B cell (primary cell): ENCODE results near the genes FASTKD3, TAS2R1 and CCT5.

DNA sequence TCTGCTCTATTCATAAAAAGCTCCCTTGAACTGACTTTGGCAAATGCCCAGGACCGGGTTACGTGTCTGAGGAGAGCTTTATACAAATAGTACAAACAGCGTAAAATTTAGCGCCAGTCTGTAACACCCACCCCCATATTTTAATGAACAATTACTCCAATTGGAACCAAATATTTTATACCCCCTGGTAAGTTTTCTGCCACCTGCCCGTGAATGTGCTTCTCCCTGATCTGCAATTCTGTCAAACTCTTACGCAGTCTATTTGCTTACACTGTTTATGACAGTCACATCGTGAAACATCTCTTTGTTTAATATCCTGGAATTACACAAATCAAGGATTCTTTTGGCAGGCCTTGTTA lies 145.5 kb downstream of the IRX1 start:
- PRO-cap, result no peak
- CAGE, long polyA plus RNA, result no peak

DNA sequence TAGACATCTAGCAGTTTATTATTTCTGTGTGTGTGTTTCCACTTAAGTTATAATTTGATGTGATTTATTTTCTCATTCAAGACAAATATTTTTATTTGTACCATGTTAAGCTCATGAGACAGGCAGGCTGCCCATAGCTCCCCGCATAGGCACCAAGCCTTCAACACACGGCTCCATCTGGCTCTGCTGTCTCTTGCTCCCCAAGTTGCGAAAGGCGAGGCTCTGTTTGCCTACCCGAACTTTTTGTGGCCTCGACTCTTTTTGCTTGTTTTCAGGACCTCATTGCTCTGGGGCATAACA lies 239.0 kb upstream of the ADAMTS16 start:
- PRO-cap, result no peak
- CAGE, long polyA plus RNA, result no peak

GRCh38 chr5:4901859-4902401 lies 238.2 kb upstream of the ADAMTS16 start:
- PRO-cap, result no peak
- CAGE, long polyA plus RNA, result no peak

DNA sequence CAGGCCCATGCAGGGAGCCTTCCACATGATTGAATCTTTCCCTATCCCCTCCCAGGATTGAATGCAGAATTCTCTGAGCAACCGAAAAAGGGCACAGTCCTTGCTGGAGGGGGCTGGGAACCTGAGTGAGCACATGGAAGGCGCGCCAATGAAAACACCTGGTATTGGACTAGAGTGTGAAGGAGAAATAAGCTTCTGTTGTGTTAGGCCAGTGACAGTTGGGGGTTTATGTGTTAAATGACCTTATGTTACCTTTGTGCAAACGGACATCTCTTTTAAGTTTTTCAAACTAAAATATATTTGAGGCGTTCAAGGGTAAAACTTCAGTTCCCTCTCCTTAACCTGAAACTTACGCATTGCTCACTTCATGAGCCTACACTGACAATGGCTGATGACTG lies 147.9 kb upstream of the ADAMTS16 start:
- PRO-cap, result no peak
- CAGE, long polyA plus RNA, result no peak

GRCh38 chr5:6332738-6333165 lies 45.6 kb downstream of the MED10 start:
- PRO-cap, result no peak
- CAGE, long polyA plus RNA, result no peak

GRCh38 chr5:6585145-6585596 lies 47.7 kb downstream of the NSUN2 start:
- PRO-cap, result no peak
- CAGE, long polyA plus RNA, result no peak

DNA sequence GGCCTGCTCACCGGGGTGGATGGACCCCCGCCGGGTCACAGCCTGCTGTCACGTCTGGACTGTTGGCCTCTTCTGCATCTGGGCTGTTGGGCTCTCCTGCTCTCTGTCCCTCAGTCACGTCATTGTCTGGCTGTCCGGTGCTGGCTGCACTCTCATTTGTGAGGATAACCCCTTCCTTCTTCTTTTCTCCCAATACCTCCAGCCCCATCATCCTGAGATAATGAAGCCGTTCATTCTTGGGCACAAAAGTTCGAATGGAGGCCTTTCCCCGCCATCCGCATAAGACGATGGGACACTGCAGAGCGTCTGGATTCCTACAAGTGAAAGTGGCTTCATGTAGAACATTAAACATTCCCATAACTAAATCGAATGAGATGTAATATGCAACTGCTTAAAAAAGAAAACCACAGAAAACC lies 32.9 kb downstream of the NSUN2 start:
- PRO-cap, result no peak
- CAGE, long polyA plus RNA, result no peak

DNA sequence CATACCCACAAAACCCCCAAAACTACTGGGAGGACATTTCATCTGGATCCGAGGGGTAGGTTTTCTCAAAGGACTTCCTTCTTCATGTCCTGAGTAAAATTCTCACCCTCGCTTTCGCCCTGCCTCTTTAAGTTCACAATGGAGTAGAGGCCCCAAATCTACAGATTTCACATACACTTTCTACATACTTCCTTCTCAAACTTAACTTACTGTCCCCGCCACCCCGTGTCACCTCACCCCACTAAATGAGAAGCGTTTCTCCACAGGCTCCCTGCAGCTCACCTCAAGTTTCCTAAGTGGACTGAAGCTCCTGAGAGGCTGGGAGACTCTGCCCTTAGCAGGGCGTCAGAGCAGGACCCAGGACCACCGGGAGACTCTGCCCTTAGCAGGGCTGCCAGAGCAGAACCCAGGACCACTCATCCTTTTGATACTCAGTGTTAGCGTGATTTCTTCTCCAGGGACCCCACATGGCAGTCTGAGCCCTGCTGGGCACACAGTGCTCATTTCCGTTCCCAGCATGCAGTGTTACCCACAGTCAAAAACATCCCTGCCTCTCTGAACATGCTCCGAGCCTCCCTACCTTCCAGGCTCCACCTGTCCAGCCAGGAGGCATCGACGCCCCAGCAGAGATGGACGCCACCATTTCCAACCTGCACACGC lies 32.4 kb downstream of the NSUN2 start:
- PRO-cap, result no peak
- CAGE, long polyA plus RNA, result no peak

- PRO-cap, result no peak
- CAGE, long polyA plus RNA, result no peak
Observed at GRCh38 chr5:6748017-6748734, 34.9 kb downstream of the TENT4A start.

GRCh38 chr5:6749746-6750625 lies 36.8 kb downstream of the TENT4A start:
- PRO-cap, result no peak
- CAGE, long polyA plus RNA, result no peak

DNA sequence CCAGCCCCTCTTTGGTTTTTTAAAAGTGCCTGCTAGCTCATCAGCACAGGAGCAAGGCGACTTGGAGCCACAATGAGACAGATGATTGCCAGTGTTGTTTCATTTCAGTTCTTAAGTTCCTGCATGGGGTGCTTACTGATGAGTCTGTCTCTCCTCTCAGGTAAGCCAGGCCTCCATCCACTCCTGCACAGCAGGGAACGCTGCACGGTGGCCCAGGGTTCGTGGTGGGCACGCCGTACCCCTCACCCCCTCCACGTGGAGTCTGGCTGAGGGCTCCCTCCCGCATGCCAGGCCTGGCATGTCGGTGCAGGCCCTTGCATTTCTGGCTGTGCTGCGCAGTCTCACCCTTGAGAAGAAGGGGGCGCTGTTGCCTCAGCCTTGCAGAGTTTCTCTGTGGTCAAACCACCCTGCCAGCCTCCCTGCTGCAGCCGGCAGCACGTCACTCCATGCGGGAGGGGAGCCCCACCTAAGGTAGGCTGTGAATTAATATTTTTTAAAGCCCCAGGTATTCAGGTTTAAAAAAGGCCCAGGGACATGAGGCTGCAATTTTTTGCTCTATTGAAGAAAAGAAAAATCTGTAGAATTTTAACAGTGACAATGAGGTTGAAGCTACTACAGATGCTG lies 52.4 kb downstream of the TENT4A start:
- PRO-cap, result no peak
- CAGE, long polyA plus RNA, result no peak

- PRO-cap, result no peak
- CAGE, long polyA plus RNA, result no peak
Observed at GRCh38 chr5:7412495-7412853, 16.5 kb downstream of the ADCY2 start.

DNA sequence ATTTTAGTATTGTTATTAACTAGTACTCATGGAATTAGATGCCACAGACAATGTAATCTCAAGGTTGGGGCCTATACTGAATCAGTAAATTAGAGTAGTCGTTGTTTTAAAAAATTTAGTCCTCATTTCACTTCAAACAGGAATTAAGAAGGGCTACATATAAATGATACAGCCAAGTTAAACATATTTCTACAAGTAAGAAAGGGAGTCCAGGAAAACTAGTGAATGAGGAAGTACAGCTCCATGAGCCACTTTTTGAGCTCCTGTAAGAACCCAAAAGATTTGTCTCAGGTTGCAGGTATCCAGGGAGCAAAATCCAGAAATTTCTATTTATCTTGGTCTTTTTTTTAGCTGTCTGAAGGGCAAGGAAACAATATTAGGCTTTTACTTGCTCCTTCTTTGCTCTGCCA lies 200.8 kb downstream of the ADCY2 start:
- PRO-cap, result no peak
- CAGE, long polyA plus RNA, result no peak

DNA sequence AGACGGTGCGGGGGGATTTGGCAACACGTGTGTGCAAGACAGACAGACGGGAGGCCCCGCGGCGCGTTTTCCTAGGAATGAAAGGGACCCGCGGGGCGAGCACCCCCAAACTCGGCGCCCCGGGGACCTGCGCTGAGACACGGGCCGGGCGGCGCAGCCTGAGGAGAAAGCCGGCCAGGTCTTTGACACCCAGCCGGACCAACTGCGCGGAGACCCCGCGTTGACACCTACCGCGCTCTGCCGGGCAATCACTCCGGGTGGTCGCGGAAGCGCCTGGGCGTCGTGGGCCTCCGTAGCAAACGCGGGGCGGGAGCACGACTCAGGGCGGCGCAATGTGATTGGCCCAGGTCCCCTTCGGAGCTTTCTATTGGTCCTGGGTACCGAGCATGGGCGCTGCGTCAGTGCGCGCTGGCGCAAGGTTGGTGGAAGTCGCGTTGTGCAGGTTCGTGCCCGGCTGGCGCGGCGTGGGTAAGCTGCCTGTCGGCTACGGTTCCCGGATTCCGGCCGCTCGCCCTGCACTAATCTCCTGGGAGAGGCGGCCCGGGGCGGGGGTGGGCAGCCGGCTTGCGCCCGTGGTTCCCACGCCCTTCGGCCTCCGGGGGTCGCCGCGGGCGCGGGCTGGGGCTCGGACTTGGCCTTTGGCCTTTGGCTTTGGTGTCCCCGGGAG lies at the start of gene FASTKD3:
Gene FASTKD3, minus strand, starts transcription at position 284 of the 667 bp plus-strand sequence.
- PRO-cap, result bidirectional peak, plus-strand start at position 447 of the sequence, minus-strand start at position 259 of the sequence
- CAGE, long polyA plus RNA, result start-site peak on the plus strand centred at position 443 of the sequence, 18 bp wide, 91 and 151 reads in 2 replicates

DNA sequence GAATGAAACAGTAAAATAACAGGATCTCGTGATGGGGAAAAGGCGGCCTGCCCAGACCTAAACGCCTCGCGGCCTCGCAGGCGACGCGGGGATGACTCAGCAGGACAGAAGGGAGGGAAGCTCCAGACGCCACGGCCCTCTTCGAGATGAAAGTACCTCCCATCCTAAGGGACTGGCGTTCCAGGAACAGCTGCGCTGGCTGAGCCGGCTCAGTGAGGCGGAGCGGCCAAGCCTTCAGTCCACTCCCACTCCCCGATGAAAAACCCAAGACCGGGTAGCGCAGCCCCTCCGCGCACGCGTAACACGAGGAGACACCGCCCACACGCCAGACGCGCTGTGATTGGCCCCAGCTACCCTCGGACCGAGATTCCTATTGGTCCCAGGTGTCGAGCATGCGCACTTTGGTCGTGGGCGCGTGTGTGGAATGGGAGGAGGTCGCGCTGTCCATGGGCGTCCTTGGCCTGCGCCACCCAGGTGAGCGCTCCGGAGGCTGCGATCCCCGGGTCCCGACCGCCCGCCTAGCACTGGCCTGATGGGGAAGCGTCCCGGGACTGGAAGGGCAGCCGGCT lies 588.4 kb downstream of the MTRR start:
- PRO-cap, result bidirectional peak, plus-strand start at position 399 of the sequence, minus-strand start at position 271 of the sequence
- CAGE, long polyA plus RNA, result no peak

GRCh38 chr5:8861673-8862186 lies 684.1 kb downstream of the SEMA5A start:
- PRO-cap, result no peak
- CAGE, long polyA plus RNA, result no peak

DNA sequence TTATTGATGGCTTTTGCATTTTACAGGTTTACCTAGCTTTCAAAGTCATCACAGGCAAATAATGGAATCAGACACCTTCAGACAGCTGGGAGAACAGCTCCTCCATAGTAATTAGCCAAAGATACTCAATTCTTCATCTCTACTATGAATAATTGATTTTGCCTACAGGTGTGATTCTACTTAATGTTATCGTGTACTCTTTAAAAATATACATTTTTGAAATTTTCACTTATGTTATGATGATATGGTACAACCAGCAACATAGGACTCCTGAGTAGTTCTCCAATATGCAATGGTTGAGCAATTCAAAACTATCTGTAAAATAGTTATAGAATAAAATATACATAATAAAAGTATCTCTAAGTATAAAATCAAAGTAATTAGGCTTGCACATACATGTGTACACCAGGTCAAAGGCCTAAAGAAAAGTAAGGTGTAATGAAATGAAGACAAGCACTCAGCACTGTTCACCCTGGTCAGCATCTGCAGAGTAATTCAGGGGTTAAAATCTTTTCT lies at the start of gene TAS2R1:
Gene TAS2R1, minus strand, starts transcription at position 94 of the 516 bp plus-strand sequence.
- PRO-cap, result no peak
- CAGE, long polyA plus RNA, result no peak

- PRO-cap, result bidirectional peak, plus-strand start at chr5:10250332, minus-strand start at chr5:10250189; unidirectional peak, minus-strand start at chr5:10250776
- CAGE, long polyA plus RNA, result no peak
Observed at GRCh38 chr5:10250072-10250824, at the start of gene CCT5. CCT5 (plus strand) TSS chr5:10250280.

- PRO-cap, result no peak
- CAGE, long polyA plus RNA, result no peak
Observed at GRCh38 chr5:10289299-10289752, 18.4 kb downstream of the CMBL start.

DNA sequence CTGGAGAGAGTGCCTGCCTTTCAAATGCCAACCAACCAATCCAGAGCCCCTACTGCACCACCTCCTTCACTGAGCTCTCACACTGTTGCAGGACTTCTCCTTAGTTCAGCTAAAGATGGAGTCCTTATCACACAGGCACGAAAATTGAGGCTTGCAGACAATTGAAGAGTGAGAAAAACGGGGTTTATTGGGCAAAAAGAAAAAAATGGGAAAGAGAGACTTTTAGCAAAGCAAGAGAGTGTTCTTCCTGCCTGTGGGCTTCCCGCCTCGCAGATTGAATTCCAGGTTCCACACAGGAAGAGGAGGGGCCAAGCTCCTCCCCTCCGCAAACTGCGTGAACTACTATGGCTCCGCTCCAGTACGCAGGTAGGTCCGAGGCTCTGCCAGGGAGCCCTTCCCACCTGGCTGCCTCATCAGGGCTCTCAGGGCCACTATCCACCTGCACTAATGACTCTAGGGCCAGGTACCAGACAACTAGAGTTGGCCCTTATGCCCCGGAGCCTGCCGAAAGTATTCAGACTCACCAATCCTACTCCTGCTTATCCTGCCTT lies 8.4 kb upstream of the CMBL start:
- PRO-cap, result no peak
- CAGE, long polyA plus RNA, result no peak